ENCODE measurements around a stretch of chr7.

GRCh38 chr7:158974032-158974601, 117.8 kb downstream of the DYNC2I1 start:
- PRO-cap = no peak
CAGE:
- cytosol, long polyA minus RNA = no peak
- cytosol, long polyA plus RNA = no peak
- long polyA plus RNA = no peak
- nucleus, long polyA minus RNA = no peak
- nucleus, long polyA plus RNA = no peak

GRCh38 chr7:158976468-158976775, 120.1 kb downstream of the DYNC2I1 start:
- PRO-cap = no peak
CAGE:
- cytosol, long polyA minus RNA = no peak
- cytosol, long polyA plus RNA = no peak
- long polyA plus RNA = no peak
- nucleus, long polyA minus RNA = no peak
- nucleus, long polyA plus RNA = no peak

DNA sequence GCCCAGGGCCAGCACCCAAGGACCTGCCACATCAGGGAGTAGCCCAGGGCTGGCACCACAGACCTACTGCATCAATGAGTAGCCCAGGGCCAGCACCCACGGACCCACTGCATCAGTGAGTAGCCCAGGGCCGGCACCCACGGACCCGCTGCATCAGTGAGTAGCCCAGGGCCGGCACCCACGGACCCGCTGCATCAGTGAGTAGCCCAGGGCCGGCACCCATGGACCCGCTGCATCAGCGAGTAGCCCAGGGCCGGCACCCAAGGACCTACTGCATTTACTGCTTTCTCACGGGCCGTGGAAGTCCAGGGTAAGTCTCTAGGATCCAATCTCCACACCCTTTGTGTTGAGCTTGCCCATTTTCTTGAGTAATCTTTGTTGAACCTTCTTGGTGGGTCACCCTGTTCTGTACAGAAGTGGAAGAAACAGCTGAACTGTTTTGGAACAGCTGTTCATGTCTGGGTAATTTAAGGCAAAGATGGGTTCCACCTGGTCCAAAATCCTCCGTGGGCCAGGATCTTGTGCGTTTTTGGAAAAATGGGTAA, 69.0 kb downstream of the VIPR2 start:
- PRO-cap = no peak
CAGE:
- cytosol, long polyA minus RNA = no peak
- cytosol, long polyA plus RNA = no peak
- long polyA plus RNA = no peak
- nucleus, long polyA minus RNA = no peak
- nucleus, long polyA plus RNA = no peak

DNA sequence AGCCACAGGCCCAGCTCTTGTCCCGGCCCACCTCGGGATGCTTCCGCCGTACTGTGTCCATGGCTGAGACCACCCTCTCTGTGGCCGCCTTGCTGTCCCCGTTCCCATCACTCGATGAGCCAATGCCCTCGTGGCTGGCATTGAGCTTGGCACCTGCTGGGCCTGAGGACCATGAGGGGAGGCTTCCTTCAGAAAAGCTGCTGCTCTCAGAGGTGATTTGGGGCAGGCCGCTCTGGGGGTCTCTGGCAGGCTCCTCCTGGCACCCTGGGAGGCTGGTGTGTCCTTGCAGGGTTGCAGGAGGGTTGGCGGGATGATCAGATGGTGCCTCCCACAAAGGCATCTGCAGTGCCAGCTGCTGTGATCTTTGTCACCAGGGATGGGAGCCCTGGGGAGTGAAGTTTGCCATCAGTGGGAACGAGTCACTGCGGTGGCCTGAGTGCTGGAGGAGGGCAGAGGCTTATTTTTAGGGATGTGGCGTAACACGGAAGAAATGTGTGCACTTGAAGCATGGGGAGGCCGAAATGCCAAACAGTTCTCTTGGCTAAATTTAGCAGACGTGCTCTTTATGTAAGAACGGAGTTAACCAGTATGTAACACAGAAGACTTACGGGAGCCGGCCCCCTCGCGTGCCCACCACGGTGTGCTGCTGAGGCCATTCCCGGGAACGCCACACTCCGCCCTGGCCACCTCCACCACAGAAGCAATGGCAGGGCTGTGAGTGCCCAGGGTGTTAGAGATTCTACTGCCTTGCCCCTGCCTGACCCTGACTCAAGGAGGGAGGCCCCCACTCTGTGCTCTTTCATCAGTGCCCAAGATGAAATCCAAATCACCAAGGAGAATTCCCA, 47.6 kb downstream of the VIPR2 start:
- PRO-cap = no peak
CAGE:
- cytosol, long polyA minus RNA = no peak
- cytosol, long polyA plus RNA = no peak
- long polyA plus RNA = no peak
- nucleus, long polyA minus RNA = no peak
- nucleus, long polyA plus RNA = no peak

DNA sequence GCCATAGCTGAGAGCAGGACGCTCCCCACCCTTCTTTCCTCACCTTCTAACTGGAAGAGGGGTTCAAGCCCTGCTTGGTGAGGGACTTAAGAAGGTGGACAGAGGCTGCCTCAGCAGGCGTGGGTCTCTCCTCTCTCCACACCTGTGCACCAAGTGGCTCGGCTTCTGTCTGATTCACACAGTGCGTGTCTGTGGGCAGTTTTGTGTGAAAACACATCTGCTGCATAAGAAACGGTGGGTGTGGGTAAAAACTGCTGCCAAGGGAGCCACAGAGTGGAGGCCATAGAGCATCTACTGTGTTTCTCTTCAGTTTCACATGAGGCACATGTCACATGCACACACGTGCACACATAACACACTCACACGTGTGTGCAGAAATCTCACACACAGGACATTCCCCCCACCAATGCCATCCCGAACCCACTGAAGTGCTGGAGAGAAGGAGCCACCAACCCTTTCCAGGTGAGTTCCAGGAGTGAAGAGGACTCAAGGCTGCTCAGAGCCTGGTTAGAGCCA, 53.7 kb upstream of the VIPR2 start:
- PRO-cap = no peak
CAGE:
- cytosol, long polyA minus RNA = no peak
- cytosol, long polyA plus RNA = no peak
- long polyA plus RNA = no peak
- nucleus, long polyA minus RNA = no peak
- nucleus, long polyA plus RNA = no peak

All from endothelial cell of umbilical vein (primary cell).